Measurements from ENCODE around the gene IFNW1.

- PRO-cap = no peak
- RAMPAGE, long total RNA, 3 experiments = no peak in any of the 3 experiments
Measured at GRCh38 chr9:16521899-16522498, 348.5 kb downstream of the BNC2 start.

DNA sequence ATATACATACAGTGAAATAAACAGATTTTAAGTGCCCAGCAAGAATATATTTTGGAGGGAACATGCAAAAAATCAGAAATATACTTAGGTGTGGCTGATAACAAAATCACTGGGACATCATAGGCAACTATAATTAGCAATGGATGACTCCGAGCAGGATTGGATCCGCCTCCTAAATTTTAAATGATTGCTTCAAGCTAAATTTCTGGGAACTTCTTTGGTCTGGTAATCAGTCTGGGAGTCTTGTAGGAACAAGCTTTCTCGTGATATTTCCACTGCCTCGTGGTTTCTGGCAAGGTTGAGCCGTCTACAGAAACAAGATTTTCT is 232.6 kb downstream of the BNC2 start:
- PRO-cap = no peak
- RAMPAGE, long total RNA, 3 experiments = no peak in any of the 3 experiments

- PRO-cap = no peak
- RAMPAGE, long total RNA, 3 experiments = no peak in any of the 3 experiments
Measured at GRCh38 chr9:17268926-17269343, 134.1 kb downstream of the CNTLN start.

- PRO-cap = no peak
- RAMPAGE, long total RNA, 3 experiments = no peak in any of the 3 experiments
Measured at GRCh38 chr9:17425273-17425636, 153.6 kb upstream of the SH3GL2 start.

- PRO-cap = no peak
- RAMPAGE, long total RNA, 3 experiments = no peak in any of the 3 experiments
Measured at GRCh38 chr9:18184944-18185513, 288.9 kb upstream of the ADAMTSL1 start.

DNA sequence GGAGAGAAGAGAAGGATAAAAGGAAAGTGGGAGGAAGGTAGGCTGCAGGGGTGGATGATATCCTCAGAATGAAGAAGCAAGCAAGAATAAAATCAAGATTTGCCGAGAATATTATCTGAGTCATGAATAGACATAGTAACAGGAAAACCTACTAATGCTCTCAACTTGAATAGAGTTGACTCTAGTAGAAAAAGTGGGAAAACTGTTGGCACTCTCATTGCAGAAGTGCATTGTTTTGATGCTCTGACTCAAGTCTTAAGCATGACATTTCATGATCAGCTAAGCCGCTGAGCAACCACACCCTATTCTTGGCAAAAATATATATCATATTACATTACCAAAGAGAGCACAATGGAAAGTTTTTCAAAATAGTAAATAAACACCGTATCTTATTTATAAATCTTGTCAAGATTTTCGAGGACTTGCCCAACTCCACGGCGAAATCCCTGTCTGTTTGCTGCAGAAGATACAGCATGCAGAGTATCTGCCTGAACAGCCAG is 14.0 kb upstream of the ADAMTSL1 start:
- PRO-cap = no peak
- RAMPAGE, long total RNA, 3 experiments = no peak in any of the 3 experiments

DNA sequence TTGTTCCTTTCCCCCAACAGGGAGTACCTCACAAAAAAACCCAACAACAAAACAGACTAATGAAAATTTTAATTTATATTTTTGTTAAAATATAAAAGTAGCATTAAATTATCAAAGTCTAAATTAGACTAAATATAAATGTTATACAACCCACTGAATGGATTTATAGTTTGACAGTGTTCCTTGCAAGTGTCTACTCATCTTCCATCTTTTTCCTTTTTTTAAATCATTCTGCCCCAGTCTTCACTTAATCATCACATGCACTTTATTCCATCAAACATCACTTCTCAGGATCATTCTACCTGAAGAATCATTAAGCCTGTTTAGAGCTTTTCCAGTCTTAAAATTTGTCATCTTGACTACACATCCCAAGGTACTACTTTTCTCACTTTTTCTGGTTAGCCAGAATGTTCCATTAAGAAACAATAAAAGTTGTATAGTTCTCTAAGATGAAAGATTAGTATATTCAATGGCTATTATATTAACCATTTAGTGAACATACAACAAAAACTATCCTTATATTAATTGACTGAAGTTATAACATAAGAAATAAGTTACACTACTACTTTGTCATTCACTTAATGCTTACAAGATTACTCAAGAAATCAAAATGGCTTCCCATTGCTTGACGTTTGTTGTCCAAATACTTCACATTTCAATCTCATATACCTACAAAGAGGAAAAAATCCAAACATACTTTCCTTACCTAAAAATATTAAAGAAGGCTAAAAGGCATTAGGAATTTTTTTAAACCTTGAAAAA is 6.4 kb downstream of the RRAGA start:
- PRO-cap = no peak
- RAMPAGE, long total RNA, 3 experiments = no peak in any of the 3 experiments

DNA sequence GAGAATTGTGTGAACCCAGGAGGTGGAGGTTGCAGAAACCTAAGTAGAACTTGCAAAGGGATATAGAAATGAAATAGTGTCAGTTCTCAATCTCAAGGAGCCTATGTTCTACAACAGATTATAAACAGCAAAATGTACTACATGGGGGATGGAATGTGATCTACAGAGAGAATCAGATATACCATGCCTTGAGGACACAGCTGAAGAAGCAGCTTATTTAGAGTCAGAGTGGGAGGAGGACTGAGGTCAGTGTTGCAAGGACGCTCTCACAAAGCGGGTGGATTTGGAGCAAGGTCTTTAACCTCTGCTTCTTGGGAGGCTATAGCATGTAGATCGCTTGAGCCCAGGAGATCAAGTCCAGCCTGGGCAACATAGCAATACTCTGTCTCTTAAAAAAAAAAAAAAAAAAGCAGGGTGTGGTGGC is 32.8 kb upstream of the PLIN2 start:
- PRO-cap = no peak
- RAMPAGE, long total RNA, 3 experiments = no peak in any of the 3 experiments

GRCh38 chr9:19162922-19163508 is 35.7 kb upstream of the PLIN2 start:
- PRO-cap = no peak
- RAMPAGE, long total RNA, 3 experiments = no peak in any of the 3 experiments

DNA sequence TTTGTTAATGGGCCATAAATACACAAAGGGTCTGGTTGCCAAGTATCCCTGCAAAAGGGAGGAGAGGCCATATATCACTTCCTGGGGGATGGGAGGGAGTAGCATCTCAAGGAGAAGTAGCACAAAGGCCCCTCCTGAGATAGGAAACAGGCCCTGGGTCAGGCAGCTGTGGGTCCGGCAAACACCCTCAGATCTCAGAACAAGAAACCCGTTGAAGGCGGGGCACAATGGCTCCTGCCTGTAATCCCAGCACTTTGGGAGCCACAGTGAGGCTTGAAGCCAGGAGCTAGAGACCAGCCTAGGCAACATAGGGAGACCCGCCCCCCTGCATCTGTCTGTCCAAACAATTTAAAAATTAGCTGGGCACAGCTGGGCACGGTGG is 28.1 kb upstream of the DENND4C start:
- PRO-cap = no peak
- RAMPAGE, long total RNA, 3 experiments = no peak in any of the 3 experiments

GRCh38 chr9:19229413-19229701 is 1.1 kb upstream of the DENND4C start:
- PRO-cap = no peak
- RAMPAGE, long total RNA, 3 experiments = no peak in any of the 3 experiments

- PRO-cap = no peak
- RAMPAGE, long total RNA, 3 experiments = no peak in any of the 3 experiments
Measured at GRCh38 chr9:19375826-19376375, 4.1 kb downstream of the RPS6 start.

DNA sequence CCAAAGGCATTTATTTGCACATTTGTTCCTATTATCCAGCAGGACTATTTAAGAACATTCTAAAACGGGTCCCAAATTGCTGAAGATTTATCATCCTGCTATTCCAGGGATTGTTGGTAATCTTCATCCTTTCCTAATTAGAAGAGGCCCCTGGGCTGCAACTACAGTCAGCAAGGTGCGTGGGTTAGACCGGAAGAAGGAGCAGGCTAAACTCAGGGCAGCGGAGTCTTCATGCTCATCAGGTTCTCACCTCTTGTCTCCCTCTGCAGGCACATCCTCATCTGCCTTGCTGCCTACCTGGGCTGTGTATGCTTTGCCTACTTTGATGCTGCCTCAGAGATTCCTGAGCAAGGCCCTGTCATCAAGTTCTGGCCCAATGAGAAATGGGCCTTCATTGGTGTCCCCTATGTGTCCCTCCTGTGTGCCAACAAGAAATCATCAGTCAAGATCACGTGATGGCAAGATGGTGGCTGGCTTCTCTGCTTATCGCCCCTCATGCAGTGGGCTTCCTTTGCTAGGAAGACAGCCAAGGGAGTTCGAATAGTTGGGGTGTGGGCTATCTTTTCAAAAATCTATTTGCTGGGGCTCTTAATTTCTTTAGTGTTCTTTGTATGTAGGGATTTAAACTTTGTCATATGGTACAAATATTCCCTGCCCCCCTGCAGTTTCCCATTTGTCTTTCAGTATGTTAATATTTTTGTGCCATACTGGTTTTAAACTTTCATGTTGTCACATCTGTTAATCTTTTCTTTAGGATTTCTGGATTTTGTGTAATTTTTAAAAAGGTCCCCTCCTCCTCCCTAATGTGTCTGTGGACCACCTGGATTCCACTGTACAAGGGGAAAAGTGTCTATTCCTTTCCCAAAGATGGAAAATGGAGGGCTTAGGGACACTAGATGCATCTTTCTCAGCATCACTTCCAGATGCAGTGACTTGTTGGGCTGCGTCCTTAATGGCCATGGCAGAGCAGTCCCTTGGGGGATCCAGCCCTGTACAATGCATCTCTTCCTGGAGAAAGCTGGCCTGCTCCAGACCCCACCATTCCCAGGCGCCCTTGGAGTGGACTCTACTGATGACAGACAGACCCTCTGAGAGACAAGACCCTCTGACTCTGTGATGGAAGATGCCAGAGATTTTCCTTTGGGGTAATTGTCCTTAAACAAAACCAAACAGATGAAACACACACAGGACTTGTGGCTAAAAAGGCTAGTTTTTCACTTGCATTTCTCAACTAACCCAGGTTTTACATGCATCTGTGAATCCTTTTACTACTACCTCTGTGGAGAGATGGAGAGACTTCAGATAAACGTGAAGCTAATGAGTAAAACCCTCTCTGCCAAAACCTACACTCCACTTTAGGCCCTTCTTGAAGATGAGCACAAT is 41.9 kb downstream of the ACER2 start:
- PRO-cap = no peak
- RAMPAGE, long total RNA, 3 experiments = no peak in any of the 3 experiments

GRCh38 chr9:19925478-19926544 is 137.0 kb upstream of the SLC24A2 start:
- PRO-cap = no peak
- RAMPAGE, long total RNA, 3 experiments = no peak in any of the 3 experiments

DNA sequence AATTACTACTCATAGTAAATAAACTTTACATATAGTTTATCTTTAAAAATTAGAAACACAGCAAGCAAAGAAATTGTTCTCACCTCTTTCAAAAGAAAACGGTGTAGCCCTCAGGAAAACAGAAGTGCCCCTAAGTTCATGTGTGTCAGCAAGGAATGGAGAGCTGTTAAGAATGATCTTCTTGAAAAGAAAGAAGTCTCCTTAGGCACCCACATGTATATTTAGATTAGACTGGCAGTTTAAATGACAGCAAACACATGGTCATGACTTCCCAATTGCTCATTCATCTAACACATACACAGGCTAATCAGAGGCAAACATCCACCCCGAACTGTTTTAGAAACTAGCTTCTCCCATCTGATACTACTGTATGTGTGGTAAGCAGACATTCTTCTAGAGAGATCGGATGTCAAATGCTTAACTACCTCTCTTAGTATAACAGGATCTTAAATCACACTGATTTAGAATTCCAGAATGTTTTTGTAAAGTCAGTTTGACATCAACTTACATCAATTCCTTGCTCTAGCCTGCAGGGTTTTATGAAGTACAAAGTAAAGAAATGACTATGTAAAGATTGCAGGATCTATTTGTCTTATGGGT is 239.9 kb downstream of the MLLT3 start:
- PRO-cap = no peak
- RAMPAGE, long total RNA, 3 experiments = no peak in any of the 3 experiments

DNA sequence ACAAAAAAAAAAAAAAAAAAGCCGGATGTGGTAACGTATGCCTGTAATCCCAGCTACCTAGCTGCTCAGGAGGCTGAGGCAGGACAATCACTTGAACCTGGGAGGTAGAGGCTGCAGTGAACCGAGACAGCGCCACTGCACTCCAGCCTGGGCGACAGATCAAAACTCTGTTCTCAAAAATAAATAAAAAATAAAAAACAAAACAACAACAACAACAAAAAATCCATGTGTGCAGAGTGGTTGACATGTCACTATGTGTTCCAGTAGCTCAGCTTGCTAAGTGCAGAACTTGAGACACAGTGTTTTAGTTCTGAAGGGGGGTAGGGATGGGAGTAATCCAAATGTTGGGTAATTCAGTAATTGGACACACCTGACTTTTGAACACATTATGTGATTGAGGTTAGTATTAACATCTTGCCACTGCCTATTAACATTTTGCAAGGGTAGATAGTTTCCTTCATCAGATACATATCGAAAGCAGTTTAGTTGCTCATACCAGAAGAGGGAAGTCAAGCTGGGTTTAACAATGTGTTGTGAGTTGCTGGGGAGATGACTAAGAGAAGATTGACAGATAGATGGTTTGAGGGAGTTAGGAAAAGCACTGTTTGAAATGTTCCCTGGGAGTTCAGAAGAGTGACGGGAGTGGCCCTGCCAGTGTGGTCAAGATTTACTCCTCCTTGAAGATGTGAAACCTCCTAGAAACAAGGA is 1.0 kb downstream of the HACD4 start:
- PRO-cap = no peak
- RAMPAGE, long total RNA, 3 experiments = no peak in any of the 3 experiments

DNA sequence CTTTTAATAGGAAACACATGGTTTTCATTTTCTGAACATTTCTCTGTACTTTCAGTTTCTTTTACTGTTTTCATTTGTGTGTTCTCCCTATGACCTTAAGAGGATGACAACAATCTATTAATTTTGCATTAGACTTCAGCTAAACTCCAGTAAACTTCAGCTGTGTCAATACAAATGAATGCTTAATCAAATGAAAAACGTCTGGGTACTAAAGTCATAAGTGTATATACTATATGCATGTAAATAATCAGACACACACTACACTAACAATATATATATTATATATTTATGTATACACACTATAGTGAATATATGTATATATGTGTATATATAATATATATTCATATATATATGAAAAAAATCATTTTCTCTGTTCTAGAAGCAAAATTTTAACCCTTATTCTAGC is at the start of gene IFNW1:
Gene IFNW1, minus strand, starts transcription at position 171 of the 406 bp plus-strand sequence.
- PRO-cap = no peak
- RAMPAGE, long total RNA, 3 experiments = no peak in any of the 3 experiments

- PRO-cap = no peak
- RAMPAGE, long total RNA, 3 experiments = no peak in any of the 3 experiments
Measured at GRCh38 chr9:21402789-21403300, 6.1 kb upstream of the IFNA8 start.

- PRO-cap = no peak
- RAMPAGE, long total RNA, 3 experiments = no peak in any of the 3 experiments
Measured at GRCh38 chr9:21444033-21444806, 4.0 kb downstream of the IFNA1 start.

- PRO-cap = no peak
- RAMPAGE, long total RNA, 3 experiments = no peak in any of the 3 experiments
Measured at GRCh38 chr9:21560123-21560760, 78.1 kb upstream of the IFNE start.